Measurements from ENCODE around the genes ASPM and C1orf53.

GRCh38 chr1:197100594-197101311, 33.7 kb upstream of the F13B start:
- PRO-cap = no peak
- RAMPAGE, long total RNA, 2 experiments = no peak in any of the 2 experiments

- PRO-cap = no peak
- RAMPAGE, long total RNA, 2 experiments = no peak in any of the 2 experiments
These were observed at the start of gene ASPM for GRCh38 chr1:197145780-197146766. Gene ASPM (minus strand): TSS chr1:197146669.

DNA sequence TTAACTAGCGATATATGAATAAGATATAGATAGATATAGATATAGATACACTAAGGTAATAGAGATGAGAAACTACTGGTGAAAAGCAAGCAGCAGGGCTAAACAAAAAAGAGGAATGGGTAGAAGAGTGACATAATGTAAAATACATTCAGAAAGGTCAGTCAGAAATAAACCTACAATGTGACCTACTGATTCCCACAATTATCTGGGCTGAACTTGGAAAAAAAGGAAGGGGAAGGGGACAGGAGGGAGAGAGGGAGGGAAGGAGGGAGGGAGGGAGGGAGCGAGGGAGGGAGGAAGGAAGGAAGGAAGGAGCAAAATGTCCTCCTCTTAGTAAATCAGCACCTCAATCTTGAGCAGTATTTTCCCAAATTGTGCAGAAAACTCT, 3.8 kb downstream of the ZBTB41 start:
- PRO-cap = no peak
- RAMPAGE, long total RNA, 2 experiments = no peak in any of the 2 experiments

GRCh38 chr1:197200293-197200513, 890 bp downstream of the ZBTB41 start:
- PRO-cap = no peak
- RAMPAGE, long total RNA, 2 experiments = no peak in any of the 2 experiments

- PRO-cap = no peak
- RAMPAGE, long total RNA, 2 experiments = no peak in any of the 2 experiments
These were observed 21.2 kb upstream of the ZBTB41 start for GRCh38 chr1:197222142-197222819.

- PRO-cap = no peak
- RAMPAGE, long total RNA, 2 experiments = start-site peak on the minus strand in 1 of 2 experiments, at chr1:197561183-197561308 at its widest, 8 reads per replicate
These were observed 214.0 kb downstream of the DENND1B start for GRCh38 chr1:197560815-197562077.

GRCh38 chr1:197774481-197775099, 690 bp downstream of the DENND1B start:
- PRO-cap = bidirectional peak, plus-strand start at chr1:197775051, minus-strand start at chr1:197775024
- RAMPAGE, long total RNA, 2 experiments = no peak in any of the 2 experiments

DNA sequence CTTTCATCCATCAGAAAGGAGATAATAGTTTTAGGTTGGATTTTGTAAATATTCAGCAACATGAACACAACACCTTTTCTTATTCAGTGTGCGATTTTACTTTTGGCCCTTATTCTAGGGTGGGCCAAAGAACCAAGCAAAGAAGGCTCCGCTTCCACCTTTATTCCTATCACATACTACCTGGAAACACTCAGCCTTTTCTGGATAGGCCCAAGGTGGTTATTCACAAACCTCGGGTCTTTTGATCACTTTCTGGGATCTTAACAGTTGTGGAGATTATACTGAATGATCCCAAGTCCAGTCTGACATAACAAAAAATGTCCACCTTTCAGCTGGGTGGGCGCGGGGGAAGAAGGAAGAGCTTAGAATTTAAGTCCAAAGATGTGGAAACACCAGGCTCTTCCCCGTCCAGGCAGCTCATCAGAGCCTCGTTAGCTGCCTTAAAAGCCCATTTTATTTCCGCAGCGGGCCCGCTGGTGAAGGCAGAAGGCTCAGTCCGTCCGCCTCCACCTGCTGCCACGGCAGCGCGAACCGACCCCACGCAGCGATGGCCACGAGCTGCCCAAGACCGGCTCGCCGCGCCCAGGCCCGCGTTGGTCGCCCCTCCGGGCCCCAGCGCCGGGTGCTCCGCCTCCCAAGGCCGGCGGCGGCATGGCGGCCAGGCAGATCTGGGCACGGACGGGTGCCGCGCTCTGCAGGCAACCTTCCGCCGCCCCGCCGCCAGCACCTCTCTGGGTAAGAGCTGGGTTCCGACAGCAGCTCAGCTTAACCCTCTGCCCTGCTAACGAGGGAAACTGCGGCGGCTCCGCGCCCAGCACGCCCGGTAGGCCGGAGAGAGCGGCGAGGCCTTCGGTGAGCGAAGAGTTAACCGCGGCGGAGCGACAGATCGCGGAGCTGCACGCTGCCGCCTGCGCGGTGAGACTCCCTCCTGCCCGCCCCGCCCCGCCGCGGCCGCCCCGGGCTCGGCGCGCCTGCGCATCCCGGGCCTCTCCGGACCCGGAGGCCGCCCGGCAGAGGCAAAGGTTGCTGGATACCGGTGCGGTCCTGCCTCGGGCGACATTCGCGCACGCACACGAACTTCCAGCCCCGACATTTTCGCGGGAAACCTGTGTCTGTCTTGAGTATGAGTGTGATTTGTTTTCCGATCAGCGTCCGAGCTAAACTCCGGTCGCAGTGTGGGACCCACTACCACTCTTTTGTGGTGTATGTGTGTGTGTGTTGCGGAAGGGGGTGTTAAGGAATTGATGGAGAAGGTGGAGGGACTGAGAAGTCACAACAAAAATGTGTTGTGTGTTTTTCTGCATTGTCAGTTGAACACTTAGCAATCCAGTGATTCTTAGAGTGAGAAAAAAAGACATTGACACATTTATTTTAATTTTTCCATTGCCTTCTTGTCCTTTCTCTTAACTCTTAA, at the start of gene C1orf53:
TSS of gene C1orf53 (plus strand) at position 632 of the 1,414 bp plus-strand sequence.
- PRO-cap = bidirectional peak, plus-strand start at position 652 of the sequence, minus-strand start at position 528 of the sequence; bidirectional peak, plus-strand start at position 1,039 of the sequence, minus-strand start at position 733 of the sequence
- RAMPAGE, long total RNA, 2 experiments = start-site peak on the plus strand in 2 of 2 experiments, centred at position 637 of the sequence, 22 to 28 reads per replicate

DNA sequence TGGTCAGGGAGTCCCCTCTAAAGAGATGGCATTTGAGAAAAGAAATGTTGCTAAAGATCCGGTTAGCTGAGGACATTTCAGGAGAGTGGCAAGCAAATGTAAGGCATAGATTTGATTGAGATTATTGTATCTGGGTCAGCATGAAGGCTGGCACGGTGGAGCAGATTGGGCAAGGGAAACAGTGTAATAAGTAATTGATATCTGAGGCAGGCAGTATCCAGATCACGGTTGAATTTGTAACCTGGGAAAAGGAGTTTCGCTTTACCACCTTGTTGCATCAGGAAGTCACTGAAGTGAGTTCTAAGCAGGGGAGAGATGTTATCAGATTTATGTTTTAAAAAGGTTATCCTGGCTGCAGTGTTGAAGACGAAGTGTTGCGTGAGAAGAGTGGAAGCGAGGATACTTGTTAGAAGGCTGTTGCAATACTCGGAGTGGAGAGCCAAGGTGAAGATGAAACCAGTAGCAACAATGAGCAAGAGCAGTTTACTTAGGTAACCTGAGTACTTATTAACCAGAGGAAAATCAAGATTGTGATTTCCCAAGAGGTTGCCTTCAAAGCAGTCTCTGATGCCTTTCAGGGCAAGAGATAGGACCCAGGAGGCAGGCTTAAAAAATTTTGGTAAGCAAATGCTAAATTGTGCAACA, 77.8 kb downstream of the LHX9 start:
- PRO-cap = no peak
- RAMPAGE, long total RNA, 2 experiments = no peak in any of the 2 experiments

DNA sequence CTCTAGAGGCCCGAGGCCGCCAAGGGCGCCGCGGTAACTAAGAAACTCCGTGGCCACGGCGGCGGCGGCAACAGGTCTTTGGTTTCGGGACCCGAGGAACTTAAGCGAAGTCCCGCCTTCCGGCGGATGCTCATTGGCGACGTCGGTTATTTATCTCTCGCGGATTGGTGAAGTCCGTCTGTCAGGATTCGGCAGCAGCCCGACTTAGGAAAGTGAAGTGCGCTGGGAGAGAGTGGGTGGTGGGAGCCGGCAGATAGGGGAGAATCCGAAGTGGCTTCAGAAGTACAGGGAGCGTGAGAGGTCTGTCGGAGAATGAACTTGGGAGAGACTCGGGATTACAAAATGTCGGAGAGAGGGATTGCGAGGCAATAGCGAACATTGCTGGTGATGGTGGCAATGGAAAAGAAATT, 718 bp downstream of the NEK7 start:
- PRO-cap = bidirectional peak, plus-strand start at position 232 of the sequence, minus-strand start at position 49 of the sequence
- RAMPAGE, long total RNA, 2 experiments = no peak in any of the 2 experiments

DNA sequence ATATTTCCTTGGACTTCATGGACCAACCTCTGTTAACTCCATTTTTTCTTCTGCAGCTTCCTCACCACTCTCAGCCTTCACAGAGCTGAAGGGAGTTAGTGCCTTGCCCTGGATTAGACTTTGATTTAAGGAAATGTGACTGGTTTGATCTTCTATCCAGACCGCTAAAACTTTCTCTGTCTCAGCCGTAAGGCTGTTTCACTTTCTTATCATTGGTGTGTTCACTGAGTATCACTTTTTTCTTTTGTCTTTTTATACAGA, 9.1 kb downstream of the NEK7 start:
- PRO-cap = no peak
- RAMPAGE, long total RNA, 2 experiments = no peak in any of the 2 experiments

DNA sequence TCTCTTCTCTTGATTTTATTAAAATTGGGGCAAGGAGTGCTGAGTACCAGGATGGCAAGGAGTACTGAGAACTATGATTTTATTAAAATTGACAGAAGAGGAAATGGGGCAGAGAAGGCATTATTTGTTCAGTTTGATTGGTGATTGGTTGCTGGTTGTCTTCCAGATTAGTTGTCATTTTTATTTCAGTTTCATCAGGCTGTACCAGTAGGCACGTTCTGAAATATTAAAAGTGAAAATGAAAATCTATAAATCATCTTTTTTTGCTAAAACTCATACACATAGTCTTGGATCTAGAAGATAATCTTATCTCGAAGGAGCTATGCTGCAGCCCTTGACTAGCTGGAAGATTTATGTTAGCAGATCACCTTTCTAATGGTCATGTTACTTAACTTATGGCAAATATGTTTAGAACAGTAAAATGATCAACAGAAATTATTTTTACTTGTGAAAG, 28.9 kb downstream of the NEK7 start:
- PRO-cap = no peak
- RAMPAGE, long total RNA, 2 experiments = no peak in any of the 2 experiments

DNA sequence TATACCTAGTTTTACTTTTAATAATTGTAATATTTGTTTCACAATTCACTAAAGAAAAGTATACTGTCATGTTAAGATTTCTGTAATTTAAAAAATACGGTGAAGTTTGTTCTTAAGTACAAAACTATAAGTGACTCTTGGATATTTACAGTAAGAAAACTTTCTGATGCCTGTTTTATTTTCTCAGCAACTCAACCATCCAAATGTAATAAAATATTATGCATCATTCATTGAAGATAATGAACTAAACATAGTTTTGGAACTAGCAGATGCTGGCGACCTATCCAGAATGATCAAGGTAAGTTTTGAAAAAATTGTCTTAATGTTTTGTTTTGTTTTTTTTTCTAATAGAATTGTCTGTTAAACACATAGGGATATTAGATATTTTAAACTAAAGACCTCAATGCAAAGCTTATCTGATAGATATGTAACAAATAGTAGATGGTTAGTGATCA, 107.2 kb downstream of the NEK7 start:
- PRO-cap = no peak
- RAMPAGE, long total RNA, 2 experiments = no peak in any of the 2 experiments

- PRO-cap = no peak
- RAMPAGE, long total RNA, 2 experiments = start-site peak on the plus strand in 1 of 2 experiments, at chr1:198278878-198279370 at its widest, 7 reads per replicate
These were observed 122.0 kb downstream of the NEK7 start for GRCh38 chr1:198278684-198279368.

GRCh38 chr1:198678840-198679421, 40.1 kb downstream of the PTPRC start:
- PRO-cap = no peak
- RAMPAGE, long total RNA, 2 experiments = no peak in any of the 2 experiments

DNA sequence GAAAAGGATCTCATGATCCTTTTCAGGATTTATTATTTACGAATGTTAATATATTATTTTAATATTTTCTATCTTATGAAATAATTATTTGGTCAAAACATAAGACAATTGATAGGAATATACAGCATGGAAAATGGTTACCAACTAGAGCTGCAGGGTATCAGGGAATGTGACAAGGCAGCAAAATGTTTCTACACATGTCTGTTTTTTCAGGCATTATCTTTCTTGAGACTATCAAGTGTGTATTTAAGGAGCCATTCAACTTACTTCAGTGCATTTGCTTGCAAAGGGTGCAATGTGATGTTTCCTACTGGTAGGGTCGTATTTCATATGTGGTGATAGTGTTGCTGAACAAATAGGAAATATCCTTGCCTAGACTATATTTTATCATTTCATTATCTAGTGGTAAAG, 42.3 kb downstream of the PTPRC start:
- PRO-cap = no peak
- RAMPAGE, long total RNA, 2 experiments = no peak in any of the 2 experiments

DNA sequence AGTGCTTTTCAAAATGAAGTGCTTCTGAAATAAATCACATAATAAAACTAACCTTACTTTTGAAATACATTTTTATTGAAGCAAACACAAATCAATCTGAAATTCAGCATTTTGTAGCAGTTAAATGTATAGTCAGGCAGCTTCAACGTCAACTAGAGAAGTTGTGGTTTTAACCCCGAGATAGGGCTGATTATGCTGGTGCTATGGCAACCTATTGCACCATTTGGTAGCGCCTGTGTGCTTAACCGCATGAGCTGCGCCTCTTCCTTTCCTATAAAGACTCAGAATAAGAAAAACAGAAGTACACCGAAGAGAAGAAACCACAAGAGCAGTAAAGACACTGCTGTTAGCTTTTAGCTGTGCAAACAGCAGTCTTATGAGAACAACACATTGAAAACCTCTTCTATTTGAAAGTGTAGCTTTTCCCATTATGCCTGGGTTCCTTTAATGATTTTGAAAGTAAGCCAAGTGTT, 43.0 kb downstream of the PTPRC start:
- PRO-cap = no peak
- RAMPAGE, long total RNA, 2 experiments = no peak in any of the 2 experiments

GRCh38 chr1:198732319-198732606, 93.4 kb downstream of the PTPRC start:
- PRO-cap = no peak
- RAMPAGE, long total RNA, 2 experiments = no peak in any of the 2 experiments

GRCh38 chr1:198935956-198937187, 297.5 kb downstream of the PTPRC start:
- PRO-cap = no peak
- RAMPAGE, long total RNA, 2 experiments = no peak in any of the 2 experiments

DNA sequence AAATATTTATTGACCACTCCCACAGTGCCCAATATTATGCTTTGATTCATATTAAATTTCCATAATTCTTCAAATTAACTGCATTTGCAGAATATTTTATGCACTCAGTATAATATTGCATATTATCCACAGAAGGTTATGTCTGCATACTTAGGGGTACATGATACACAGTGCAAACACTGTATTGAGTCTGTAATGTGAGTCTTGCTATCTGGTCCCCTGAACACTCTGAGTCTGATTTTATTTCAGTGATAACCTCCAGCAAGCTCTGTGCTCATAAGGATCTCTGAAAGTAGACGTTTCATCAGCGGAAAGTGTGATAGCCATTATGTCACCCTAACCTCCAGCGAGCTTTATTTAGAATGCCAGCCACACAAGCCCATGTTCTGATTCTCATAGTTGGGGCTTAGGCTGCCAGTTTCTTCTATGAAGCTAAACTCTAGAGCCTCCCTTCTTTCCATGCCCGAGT, 3.2 kb downstream of the NR5A2 start:
- PRO-cap = bidirectional peak, plus-strand start outside the sequence, minus-strand start at position 236 of the sequence
- RAMPAGE, long total RNA, 2 experiments = no peak in any of the 2 experiments

Measured in body of pancreas (tissue), 2 donors.